Subcutaneous preadipocyte (primary cell): ENCODE measurements around the genes ST7 and CFTR.

- CAGE, long polyA plus RNA = no peak
Measured at GRCh38 chr7:115110488-115111137, 188.7 kb downstream of the MDFIC start.

GRCh38 chr7:115230984-115231654 lies 309.2 kb downstream of the MDFIC start:
- CAGE, long polyA plus RNA = no peak

- CAGE, long polyA plus RNA = no peak
Measured at GRCh38 chr7:116239110-116239595, 28.8 kb downstream of the TES start.

- CAGE, long polyA plus RNA = no peak
Measured at GRCh38 chr7:116458816-116459187, 40.7 kb upstream of the CAV2 start.

- CAGE, long polyA plus RNA = no peak
Measured at GRCh38 chr7:116503748-116504240, 4.3 kb downstream of the CAV2 start.

GRCh38 chr7:116630311-116630622 lies 41.7 kb upstream of the MET start:
- CAGE, long polyA plus RNA = no peak

DNA sequence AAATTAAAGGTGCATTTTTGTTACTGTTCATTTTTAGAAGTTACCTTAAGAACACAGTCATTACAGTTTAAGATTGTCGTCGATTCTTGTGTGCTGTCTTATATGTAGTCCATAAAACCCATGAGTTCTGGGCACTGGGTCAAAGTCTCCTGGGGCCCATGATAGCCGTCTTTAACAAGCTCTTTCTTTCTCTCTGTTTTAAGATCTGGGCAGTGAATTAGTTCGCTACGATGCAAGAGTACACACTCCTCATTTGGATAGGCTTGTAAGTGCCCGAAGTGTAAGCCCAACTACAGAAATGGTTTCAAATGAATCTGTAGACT lies 90.8 kb upstream of the CAPZA2 start:
- CAGE, long polyA plus RNA = no peak

- CAGE, long polyA plus RNA = no peak
Measured at GRCh38 chr7:116871850-116872202, 9.4 kb downstream of the CAPZA2 start.

DNA sequence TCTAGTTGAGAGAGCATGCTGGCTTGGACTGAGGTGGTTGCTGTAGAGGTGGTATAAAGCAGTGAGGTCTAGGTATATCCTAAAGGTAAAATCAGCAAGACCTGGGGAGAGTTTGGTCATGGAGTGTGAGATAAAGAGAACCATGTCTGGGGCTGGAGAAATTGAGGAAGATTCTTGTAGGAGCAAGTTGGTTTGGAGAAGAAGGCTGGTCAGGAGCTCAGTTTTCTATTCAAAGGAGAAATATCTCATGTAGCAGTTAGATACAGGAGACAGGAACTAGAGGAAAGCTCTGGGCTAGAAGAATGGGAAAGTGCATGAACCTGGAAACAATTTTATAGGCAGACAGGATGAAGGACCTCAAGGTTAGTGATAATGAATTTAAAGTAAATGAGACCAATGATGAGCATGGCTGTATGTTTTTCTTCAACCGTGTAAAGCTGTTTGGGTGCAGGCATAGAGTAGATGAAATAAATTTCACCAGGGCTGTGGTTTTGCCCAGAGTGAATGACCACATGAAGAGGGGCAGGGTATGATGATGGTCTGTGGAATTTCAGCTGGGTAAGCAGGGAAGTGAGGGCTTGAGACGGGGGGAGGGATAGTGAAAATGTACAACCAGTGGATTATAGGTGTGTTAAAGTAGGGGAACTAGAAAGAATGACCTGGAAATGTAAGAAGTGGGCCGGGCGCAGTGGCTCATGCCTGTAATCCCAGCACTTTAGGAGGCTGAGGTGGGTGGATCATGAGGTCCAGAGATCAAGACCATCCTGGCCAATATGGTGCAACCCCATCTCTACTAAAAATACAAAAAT lies 32.7 kb upstream of the ST7 start:
- CAGE, long polyA plus RNA = no peak

GRCh38 chr7:116952697-116953577 lies at the start of gene ST7:
Gene ST7, plus strand, starts transcription at chr7:116953501.
- CAGE, long polyA plus RNA = no peak

- CAGE, long polyA plus RNA = no peak
Measured at GRCh38 chr7:117156094-117156762, 166.6 kb downstream of the WNT2 start.

GRCh38 chr7:117478117-117478468 lies 1.7 kb upstream of the CFTR start:
- CAGE, long polyA plus RNA = no peak

- CAGE, long polyA plus RNA = no peak
Measured at GRCh38 chr7:117479261-117480398, at the start of gene CFTR. Gene CFTR, plus strand, starts transcription at chr7:117480025.

- CAGE, long polyA plus RNA = no peak
Measured at GRCh38 chr7:117535166-117535483, 55.3 kb downstream of the CFTR start.

GRCh38 chr7:117751825-117752151 lies 121.5 kb downstream of the CTTNBP2 start:
- CAGE, long polyA plus RNA = no peak

DNA sequence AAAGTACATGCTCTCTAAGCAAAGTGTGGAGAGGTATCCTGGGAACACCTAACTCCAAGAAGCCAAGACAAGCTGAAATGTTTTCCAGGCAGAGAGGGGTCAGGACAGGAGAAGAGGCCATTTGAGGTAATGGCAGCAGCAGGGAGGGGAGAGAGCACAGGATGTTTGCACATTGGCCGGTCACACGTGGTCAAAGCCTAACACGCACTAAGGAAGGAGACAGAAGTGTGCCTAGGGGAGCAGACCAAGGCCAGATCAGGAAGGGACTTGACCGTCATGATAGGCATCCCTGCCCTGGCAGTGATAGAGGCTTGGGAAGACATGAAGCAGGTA lies 101.5 kb downstream of the CTTNBP2 start:
- CAGE, long polyA plus RNA = no peak

DNA sequence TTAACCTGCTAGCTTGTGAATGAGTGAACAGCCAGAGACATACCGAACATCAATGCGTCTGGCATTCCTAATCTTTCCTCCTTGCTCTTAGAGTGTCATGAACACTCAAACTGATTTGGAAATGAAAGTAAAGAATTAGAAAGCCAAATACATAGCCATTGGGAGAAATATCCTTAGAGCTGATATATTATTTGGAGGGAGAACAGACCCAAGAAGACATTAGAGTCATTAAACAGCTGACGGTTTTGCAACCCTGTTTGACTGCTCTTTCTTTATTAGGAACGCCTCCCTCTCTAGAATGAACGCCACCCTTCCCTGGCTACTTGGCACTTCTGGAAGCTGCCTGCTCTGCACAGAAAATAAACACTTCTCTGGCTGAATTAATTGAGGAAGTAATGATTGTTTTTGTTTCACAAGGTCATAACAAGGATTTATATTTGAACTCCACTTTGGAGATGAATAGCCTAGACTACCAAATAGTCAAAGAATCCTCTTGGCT lies 42.8 kb downstream of the CTTNBP2 start:
- CAGE, long polyA plus RNA = no peak

- CAGE, long polyA plus RNA = no peak
Measured at GRCh38 chr7:117872538-117872863, 740 bp downstream of the CTTNBP2 start.

- CAGE, long polyA plus RNA = no peak
Measured at GRCh38 chr7:119713352-119714184, 559.4 kb upstream of the KCND2 start.

GRCh38 chr7:120033122-120033427 lies 239.9 kb upstream of the KCND2 start:
- CAGE, long polyA plus RNA = no peak